ENCODE measurements around a stretch of chr7.

DNA sequence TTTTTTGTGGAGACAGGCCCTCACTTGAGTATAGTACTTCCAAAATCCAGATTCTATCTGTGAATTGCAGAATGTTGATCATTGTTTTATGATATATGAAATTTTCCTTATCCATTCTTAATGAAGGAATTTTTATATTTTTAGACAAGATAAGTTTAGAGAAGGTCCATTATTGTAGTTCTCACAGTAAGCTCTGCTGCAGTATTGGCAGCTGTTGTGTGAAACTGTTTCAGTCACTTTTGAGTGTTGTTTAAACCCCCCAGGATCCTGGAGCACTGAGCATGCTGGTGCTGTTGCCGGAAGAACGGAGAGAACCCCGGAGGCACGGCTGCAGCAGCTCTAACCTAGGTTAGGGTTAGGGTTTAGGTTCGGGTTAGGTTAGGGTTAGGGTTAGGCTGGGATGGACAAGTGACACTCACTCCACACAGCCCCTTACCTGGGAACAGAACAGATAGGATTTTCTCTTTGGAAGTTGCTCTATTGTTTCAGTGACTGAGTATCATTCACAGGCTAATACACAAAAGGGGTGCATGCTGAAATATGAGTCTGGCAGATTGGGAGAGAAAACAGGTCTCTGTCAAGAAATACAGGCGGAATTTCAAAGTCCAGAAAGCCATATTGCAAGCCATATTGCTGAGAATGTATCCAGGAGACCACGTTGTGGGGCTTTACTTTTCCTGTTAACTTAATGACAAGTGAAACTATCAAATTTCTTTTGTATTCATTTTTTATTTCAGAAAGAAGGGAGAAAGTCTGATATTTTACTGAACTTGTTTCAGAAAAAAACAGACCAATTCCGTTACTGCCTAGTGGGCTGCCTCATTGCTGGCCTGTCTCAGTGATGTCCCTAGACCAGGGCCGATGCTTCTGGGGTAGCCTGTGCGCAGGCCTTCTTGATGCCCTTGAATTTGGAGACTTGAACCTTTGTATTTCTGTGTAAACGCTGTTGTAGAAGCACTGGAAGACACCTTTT lies 40.1 kb downstream of the SHH start:
- PRO-cap = no peak

DNA sequence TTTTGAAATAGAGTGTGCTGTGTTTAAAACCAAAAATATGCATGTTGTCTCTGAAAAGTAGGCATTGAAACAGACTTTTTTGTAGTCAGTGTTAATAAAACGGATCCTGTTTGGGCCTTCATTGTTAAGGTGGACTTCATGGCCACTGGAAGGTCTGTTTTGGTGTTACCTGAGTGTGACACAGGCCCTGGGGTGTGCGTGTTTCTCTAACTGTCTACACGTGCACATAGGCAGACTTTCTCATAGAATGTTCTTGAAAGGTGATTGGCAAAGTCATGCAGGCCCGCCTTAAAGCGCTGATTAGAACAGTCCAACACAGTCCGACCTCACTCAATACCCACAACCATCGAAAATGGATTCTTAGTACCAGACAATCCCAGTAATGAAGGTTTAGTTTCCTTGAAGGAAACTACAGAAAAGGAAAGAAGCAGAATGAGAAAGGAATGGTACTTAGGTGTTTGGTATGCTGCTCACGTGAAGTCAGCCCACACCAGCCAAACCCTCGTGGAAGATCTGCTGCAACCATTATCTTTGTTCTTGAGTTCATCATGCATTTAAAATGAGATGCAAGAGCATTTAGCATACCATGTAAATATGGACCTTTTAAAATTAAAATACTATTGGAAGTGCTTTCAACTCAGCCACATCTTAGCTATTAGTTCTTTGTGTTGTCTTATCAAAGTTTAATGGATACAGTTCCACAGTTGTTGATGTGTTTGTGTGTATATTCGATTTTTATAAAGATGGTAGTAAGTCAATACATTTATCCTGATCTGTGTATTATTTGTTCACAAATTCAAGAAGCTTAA lies 35.0 kb downstream of the SHH start:
- PRO-cap = no peak

DNA sequence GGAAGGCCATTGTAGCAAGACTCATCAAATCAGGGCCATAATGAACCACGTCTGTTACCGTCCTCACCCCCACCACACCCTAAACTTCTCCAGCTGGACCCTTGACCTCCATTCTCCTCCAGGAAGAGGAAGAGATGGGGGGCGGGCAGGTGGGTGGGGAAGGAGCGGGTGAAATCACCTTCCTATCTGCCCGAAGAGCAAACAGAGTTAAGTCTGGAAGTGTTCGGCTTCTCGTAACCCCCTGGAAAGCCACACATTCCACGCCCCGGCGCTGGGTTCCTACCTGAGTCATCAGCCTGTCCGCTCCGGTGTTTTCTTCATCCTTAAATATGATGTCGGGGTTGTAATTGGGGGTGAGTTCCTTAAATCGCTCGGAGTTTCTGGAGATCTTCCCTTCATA lies 723 bp downstream of the SHH start:
- PRO-cap = bidirectional peak, plus-strand start at position 204 of the sequence, minus-strand start at position 81 of the sequence

GRCh38 chr7:155843941-155844732 lies 31.9 kb upstream of the SHH start:
- PRO-cap = bidirectional peak, plus-strand start at chr7:155844413, minus-strand start at chr7:155844301

DNA sequence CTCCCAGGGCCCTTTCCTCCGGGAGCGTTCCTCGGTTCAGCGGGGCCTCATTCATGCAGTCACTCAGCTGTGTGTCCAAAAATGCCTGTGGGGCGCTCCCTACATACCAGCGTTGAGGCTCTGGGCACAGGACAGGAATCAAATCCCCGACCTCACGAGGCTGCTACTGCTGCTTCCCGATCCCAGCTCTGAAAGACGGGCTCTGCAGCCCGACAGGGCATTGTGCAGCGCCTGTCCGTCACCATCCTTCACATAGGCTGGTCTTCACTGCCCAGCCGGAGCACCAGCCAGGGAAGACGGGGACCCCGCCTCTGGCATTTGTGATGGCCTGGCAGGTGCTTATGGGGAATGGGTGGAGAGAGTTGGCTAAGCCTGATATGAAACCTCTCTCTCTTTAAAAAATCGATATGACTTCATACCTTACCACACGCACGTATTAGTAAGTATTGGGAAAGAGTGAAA lies 110.0 kb upstream of the SHH start:
- PRO-cap = no peak

DNA sequence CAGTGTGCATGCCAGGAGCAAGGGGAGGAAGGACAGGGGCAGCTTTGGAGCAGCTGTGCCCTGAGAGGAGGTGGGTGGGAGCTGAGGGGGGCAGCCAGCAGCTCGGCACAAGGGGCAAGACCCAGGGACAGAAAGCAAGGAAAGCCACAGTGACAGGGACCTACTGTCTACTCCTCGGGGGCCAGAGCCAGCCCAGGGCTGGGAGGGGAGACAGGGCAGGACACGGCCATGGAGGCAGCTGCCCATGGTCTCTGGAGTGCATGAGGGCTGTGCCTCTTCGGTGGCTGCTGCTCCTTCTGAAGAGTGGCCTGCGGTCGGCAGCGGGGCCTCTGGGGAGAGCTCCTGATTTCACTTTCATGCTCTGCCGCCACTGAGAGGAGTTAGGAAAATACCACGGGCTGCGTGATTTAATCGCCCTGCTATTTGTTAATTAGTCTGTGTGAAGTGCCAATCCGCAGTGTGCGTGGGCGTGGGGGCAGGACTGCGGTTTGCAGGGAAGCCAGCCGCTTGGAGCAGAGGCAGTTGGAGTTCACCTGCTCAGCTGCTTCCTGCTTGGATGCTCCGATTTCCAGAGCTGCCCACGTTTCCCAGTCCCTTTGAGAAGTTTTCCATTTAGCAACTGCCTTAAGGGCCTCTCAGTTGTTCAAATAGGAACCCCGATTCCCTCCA lies 149.4 kb upstream of the SHH start:
- PRO-cap = unidirectional peak, plus-strand start at position 521 of the sequence

DNA sequence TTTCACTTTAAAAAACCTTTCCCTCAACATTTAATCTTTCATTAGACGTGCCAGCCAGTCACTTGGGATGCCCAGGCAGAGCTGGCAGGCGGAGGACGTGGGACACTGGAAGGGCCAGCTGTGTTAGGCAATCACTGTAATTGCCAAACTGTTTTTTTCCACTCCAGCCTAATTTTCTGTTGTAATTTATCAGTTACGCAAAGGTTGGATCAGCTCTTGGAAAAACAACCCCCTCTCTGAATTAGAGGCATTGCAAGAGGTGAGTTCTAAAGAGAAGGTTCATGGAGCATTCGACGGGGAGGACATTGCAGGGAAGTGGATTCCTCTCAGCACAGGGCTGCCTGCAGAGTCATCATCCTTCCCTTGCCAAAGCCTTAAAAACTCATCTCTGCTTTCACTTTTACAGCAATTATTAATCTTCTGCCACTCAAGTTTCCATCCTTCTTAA lies 272.5 kb upstream of the RNF32 start:
- PRO-cap = no peak

- PRO-cap = no peak
These were observed 23.2 kb upstream of the RNF32 start for GRCh38 chr7:156617321-156617726.

- PRO-cap = bidirectional peak, plus-strand start at chr7:157000214, minus-strand start at chr7:157000175
These were observed 10.4 kb downstream of the MNX1 start for GRCh38 chr7:157000033-157000406.

GRCh38 chr7:157000458-157000994 lies 9.9 kb downstream of the MNX1 start:
- PRO-cap = unidirectional peak, minus-strand start at chr7:157000731

DNA sequence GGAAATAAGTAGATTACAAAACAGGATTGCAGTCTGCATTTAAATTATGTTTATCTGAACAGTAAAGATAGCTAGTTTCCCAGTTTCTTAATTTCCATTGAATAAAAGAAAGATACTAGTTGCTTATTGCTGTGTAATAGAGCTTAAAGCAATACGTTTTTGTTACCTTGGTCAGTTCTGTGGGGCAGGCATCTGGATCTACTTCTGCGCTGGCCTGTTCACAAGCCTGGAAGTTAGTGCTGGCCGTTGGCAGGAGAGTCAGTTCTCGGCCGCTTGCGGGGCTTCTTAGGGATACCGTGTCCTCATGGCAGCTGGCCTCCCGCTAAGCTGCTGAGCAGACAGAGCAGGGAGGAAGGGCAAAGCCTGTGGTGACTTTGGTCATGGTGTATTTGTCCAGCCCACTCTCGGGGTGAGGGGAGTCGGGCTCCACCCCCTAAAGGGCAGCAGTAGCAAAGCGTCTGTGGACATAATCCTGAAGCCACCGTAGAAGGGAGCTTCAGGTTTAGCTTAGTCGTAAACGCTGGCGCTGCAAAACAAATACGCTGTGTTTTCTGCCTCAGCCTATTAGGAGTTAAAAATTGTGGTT lies 12.1 kb downstream of the UBE3C start:
- PRO-cap = no peak

- PRO-cap = no peak
These were observed 55.6 kb downstream of the UBE3C start for GRCh38 chr7:157194146-157194931.

DNA sequence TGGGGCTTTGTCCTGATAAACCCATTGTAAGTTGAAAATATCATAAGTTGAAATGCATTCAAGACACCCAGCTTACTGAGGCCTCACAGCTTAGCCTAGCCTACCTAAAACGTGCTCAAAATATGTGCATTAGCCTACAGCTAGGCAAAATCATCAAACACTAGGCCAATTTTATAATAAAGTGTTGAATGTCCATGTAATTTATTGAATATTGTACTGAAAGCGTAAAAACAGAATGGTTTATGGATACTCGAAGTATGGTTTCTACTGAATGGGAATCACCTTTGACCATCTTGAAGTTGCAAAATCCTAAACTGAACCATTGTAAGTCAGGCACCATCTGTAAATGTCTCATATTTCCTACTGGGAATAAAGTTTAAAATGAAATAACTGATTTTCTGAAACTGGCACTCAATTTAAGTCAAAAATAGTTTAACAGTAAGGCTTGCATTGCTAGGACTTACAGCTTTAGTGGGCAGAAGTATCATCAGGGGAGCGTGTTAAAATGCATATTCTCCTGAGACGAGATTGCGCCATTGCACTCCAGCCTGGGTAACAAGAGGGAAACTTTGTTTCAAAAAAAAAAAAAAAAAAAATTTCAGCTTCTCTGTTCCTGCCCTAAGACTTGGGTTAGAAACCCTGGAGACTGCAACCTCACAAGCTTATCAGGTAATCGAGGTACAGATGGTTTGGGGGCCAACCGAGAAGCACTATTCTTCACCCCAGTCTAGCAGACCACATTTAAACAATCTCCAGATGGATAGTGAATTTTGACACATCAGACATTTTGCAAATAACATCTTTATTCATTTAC lies 65.3 kb downstream of the UBE3C start:
- PRO-cap = no peak

GRCh38 chr7:157267388-157268435 lies 69.1 kb upstream of the DNAJB6 start:
- PRO-cap = no peak

DNA sequence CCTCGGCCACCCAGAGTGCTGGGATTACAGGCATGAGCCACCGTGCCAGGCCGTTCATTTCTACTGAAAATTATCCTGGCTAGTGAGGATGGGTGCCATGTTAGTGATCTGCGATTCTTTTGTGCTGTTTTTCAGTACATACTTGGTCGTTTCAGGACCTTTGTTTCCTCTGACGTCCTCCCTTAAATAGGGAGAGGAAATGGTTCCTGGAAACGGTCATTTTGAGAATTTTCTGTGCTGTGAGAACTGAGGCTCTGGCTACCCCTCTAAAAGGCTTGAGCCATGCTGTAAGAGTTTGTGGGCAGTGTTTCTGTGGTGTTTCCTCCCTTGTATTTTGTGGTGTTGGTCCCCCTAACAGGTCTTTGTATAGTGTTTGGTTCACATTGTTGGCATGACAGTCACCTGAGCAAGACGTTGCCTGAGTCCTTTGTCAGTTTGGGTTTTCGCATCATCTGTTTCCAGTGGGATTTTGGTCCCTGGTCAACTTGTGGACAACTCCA lies 37.8 kb downstream of the DNAJB6 start:
- PRO-cap = no peak

DNA sequence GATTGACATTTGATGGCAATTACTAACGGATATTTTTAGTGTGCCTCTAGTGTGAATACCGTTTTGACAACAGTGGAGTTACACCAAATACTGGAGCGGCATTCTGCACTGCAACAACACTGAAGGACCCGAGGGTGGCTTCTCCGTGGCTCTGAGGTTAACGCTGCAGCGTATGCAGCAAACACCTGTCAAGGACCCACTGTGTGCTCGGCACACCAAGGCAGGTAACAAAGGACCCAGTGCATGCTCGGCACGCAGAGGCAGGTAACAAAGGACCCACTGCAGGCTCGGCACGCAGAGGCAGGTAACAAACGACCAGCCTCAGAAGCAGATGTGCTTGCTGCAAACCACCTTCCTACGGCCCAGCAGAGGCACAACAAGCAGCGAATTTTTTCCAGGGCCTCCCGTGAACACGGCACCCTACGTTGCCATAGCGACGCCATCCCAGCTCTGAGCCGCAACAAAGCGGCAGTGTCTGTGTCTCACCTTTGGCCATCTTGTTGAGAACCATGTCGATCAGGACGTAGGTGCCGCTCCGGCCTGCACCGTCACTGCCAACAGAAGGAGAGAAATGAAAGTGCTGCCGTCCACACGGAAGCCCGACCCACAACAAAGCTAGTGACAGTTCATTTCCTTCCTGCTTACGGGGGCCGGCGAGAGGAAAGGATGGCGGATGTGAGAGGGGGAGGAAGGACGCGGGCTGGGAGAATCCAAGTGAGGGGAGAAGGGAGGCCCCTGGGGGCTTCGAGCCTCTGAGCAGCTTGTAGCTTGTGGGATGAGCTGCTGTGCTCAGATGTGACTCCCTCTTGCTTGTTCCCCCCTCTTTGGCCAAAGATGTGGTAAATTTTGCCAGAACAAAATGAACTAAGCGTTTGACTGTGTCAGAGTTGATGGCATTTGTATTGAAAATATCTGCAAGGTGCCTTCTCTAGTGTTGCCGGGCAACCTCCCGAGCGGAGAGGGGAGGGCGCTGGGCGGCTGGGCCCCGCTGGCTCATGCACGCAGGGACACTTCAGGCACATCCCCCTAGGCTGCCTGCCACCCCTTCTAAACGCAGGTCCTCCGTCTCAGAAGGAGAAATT lies 232.0 kb downstream of the DNAJB6 start:
- PRO-cap = bidirectional peak, plus-strand start at position 646 of the sequence, minus-strand start at position 561 of the sequence

DNA sequence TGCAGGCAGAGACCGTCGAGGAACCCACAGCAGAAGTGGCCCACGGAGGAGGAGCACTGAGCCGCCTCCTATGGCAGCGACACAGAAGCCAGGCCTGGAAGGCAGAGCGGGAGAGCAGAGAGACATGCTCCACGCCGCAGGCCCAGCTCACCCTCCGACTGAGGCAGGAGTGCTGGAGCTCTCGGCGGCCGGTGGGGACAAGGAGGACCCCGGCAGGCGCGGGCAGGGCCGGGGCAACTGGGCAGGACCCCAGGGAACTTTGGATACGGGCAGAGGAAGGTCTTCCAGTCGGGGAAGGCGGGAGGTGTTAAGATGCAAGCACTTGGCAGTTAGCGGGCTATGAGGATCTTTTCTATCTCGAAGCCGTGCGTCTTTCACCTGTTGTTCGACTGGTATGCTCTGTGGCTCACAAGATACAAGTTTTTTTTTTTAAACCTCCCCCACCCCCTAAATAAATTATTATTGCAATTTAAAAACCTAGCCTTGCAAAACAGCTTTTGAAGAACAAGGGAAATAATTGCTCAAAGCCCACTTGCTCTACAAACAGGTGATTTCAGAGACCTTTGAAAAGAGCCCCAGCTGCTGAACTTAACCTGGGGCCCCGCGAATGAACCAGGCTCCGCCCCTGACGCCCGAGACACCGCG lies 420.6 kb downstream of the DNAJB6 start:
- PRO-cap = bidirectional peak, plus-strand start at position 212 of the sequence, minus-strand start at position 192 of the sequence

DNA sequence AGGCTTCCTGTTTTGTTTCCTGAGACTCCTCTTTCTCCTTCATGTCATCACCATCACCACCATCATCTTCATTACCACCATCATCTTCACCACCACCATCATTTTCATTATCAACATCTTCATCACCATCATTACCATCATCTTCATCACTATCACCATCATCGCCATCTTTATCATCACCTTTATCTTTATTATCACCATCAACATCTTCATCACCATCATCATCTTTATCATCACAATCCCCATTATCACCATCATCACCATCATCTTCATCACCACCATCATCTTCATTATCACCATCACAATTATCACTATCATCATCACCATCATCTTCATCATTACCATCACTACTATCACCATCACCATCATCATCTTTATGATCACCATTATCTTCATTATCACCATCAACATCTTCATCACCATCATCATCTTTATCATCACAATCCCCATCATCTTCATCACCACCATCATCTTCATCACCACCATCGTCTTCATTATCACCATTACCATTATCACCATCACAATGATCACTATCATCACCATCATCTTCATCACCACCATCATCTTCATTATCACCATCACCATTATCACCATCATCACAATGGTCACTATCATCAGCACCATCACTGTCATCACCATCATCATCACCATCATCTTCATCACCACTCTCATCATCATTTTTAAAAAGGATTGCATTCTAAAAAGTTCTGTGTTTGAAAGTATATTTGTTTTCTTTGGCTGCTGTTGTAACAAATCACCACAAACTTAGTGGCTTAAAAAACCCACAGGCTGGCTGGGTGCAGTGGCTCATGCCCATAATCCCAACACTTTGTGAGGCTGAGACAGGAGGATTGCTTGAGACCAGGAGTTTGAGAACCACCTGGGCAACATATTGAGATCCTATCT lies 621.1 kb downstream of the PTPRN2 start:
- PRO-cap = no peak

GRCh38 chr7:158008861-158009466 lies 578.7 kb downstream of the PTPRN2 start:
- PRO-cap = no peak

- PRO-cap = no peak
These were observed 519.6 kb downstream of the PTPRN2 start for GRCh38 chr7:158067997-158068402.